ENCODE results near the genes TRPM4 and RPS11.

DNA sequence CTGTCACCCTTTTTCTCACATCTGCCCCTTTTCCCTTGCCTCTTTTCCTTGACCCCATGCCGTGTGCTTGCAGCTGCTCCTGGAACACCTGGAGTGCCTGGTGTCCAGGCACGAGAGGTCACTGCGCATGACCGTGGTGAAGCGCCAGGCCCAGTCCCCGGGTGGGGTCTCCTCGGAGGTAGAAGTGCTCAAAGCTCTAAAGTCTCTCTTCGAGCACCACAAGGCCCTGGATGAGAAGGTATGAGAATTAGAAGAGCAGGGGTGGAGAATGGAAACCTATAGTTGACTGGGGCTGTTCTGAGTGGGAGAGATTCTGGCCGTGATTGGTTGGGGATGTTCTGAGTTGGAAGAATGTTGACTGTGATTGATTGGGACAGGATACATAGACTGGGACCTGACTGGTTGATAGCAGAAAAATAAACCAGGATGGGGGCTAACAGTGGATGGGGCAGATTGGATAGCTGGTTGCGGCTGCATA lies 9.5 kb downstream of the PPFIA3 start:
- RRBS = no CpG with 5 or more reads among the region's 10 CpGs

DNA sequence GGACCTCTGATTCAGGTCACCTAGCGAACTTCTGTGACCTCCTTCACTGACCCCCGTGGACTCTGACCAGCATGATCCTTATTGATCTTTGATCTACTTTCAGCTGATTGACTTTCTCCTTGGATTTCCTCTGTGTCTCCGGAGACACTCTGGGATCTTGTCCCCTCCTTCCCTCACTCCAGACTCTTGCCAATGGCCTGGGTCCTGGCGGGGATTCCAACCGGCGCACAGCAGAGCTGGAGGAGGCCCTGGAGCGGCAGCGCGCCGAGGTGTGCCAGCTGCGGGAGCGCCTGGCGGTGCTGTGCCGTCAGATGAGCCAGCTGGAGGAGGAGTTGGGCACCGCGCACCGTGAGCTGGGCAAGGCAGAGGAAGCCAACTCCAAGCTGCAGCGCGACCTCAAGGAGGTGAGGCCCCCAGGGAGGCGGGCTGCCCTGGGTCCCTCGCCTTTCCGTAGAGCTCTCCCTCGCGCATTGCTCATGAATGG lies 10.9 kb downstream of the PPFIA3 start:
- RRBS = 37% methylated on average over 3 of the region's 24 CpGs

GRCh38 chr19:49157320-49158065 lies at the start of gene TRPM4:
TRPM4 (plus strand) TSS chr19:49157792.
- RRBS = 2% methylated on average over 6 of the region's 36 CpGs

DNA sequence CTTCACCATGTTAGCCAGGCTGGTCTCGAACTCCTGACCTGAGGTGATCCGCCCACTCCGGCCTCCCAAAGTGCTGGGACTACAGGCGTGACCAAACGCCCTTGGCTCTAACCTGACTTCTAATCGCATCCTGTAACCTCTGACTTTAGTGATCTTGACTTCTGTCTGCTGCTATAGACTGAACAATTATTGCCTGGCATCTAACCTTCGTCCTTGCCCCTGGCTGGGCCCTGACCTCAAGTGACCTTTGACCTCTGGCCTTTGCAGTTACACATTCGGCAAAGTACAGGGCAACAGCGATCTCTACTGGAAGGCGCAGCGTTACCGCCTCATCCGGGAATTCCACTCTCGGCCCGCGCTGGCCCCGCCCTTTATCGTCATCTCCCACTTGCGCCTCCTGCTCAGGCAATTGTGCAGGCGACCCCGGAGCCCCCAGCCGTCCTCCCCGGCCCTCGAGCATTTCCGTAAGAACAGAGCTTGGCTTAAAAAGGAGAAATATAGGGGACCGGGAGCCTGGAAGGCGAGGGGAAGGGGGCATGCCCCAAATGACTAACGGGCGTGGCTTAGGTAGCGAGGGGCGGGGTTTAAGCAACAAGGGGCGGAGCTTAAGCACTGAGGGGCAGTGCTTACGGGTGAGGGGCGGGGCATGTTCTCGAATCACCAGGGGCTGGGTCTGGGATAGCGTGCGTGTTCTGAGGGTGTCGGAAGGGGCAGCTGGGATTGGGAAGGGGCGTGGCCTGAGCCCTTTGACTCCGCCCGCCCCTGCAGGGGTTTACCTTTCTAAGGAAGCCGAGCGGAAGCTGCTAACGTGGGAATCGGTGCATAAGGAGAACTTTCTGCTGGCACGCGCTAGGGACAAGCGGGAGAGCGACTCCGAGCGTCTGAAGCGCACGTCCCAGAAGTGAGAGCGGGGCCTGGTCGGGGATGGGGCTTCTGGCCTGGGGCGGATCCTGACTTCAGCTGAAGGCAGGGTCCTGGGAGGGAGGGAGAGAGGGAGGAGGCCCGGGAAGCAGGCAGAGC lies 52.7 kb downstream of the TRPM4 start:
- RRBS = 42% methylated on average over 10 of the region's 57 CpGs

- RRBS = no CpG with 5 or more reads among the region's 4 CpGs
These were observed 34.1 kb downstream of the SLC6A16 start for GRCh38 chr19:49290658-49291539.

DNA sequence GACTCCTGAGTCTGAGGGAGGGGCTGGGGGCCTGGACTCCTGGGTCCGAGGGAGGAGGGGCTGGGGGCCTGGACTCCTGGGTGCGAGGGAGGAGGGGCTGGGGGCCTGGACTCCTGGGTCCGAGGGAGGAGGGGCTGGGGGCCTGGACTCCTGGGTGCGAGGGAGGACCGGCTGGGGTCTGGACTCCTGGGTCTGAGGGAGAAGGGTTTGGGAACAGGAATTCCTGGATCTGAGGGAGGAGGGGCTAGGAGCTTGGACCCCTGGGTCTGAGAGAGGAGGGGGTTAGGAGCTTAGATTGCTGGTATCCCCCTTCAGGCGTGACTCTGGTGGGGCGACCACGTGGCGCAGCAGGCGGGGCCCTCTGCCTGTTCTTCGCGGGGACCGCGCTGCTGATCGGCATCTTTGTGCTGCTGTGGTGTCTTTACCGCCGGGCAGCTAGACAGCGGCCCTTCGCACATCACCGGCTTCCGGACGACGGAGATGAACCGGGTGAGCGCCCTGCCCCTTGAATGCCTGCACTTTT lies 2.5 kb downstream of the GFY start:
- RRBS = 1% methylated on average over 2 of the region's 25 CpGs

DNA sequence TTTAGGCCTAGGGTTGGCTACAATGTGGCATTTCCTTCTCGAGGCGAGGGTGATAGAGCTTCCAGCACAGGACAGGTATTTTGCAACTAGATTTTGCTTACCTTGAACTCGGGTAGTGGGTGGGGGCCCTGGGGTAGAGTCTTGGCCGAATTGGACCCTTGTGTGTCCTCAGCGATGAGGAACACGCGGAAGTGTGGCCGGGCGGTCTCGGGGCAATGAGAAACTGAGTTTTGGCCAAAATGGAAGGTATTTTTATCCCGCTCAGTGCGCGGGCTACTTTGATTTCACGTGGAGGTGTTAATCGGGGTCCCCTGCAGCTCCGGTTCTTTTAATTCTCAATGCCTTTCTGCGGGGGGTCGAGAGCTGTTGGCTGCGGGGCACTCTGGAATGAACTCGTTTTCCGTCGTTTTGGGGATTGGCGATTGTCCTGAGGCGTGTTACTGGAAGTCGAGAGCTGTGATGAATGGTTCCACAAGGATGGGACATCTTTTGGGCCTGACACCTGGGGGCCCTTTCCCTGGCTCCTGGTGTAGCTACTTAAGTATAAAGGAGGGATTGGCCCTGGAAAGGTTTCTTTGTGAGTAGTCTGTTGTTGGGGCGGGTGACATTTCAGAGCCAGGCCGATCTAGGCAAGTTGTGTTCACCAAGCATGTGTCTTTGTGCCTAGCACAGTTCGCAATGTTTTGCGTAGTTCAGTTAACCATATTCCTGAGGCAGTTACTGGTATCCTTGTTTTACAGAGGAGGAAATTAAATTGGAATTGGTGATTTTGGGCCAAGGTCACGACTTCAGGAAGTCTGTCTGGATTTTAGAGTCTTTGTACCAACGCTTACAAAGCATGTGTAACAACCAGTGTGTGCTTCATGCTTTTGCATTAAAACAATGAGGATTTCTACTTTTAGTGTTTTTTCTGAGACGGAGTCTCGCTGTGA lies 670 bp downstream of the RPL13A start:
- RRBS = 0% methylated on average over 6 of the region's 33 CpGs

- RRBS = no CpG with 5 or more reads among the region's 16 CpGs
These were observed 2.2 kb downstream of the RPL13A start for GRCh38 chr19:49489438-49490130.

DNA sequence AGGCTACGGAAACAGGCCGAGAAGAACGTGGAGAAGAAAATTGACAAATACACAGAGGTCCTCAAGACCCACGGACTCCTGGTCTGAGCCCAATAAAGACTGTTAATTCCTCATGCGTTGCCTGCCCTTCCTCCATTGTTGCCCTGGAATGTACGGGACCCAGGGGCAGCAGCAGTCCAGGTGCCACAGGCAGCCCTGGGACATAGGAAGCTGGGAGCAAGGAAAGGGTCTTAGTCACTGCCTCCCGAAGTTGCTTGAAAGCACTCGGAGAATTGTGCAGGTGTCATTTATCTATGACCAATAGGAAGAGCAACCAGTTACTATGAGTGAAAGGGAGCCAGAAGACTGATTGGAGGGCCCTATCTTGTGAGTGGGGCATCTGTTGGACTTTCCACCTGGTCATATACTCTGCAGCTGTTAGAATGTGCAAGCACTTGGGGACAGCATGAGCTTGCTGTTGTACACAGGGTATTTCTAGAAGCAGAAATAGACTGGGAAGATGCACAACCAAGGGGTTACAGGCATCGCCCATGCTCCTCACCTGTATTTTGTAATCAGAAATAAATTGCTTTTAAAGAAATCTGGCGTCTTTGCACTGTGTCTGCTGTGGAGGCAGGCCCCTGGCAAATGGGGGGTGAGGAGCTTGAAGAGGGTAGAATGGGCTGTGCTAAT lies 4.4 kb upstream of the RPS11 start:
- RRBS = no CpG with 5 or more reads among the region's 10 CpGs

DNA sequence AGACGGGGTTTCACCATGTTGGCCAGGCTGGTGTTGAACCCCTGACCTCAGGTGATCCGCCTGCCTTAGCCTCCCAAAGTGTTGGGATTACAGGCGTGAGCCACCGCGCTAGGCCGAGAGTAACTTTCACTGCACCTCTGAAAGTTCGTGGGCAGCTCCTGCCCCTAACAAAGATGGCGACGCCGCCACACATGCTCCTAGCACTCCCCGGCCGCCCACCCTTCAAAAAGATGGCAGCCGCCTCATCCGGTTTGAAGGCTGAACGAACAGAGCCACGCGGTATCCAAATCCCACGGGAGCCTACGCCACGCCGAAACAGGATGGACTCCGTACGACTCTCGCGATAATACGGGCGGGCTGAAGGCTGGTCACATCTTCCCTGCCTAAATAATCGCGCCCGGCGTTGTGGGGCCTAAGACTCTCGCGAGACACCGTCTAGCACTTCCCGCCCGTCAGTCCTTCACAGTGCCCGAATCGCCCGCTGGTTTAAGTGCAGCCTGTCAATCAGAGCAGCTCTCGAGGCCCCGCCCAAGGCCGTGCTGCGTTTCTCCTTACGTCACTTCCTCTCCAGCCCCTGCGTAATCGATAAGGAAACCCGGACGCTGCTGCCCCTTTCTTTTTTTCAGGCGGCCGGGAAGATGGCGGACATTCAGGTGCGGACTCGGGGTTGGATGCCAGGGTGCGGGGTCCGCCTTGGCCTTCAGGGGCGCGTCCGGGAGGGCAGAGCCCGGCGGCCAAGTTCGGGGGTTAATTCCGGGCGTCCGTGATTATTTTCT lies at the start of gene RPS11:
TSS of gene RPS11 (plus strand) at position 616 of the 776 bp plus-strand sequence.
- RRBS = 1% methylated on average over 12 of the region's 64 CpGs

DNA sequence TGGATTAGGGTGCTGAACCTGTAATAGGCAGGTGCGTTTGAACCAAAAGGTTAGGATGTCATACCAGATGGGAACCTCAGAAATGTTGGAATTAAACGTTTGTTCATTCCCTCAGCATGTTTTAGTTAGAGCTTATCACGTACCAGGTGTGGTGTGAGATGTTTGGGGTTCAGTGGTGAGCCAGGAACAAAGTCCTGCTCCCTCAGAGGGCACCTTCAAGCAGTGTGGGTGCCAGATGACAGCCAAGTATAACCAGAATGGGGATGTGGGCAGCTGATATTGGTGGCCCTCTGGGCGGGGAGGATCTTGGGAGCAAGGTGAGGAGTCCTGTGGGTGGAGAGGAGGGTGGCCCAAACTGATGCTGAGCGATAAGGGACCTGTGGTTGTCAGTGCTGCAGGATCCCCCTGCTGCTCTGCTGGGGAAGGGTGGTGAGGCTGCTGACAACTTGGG lies 2.6 kb downstream of the RPS11 start:
- RRBS = no CpG with 5 or more reads among the region's 5 CpGs

DNA sequence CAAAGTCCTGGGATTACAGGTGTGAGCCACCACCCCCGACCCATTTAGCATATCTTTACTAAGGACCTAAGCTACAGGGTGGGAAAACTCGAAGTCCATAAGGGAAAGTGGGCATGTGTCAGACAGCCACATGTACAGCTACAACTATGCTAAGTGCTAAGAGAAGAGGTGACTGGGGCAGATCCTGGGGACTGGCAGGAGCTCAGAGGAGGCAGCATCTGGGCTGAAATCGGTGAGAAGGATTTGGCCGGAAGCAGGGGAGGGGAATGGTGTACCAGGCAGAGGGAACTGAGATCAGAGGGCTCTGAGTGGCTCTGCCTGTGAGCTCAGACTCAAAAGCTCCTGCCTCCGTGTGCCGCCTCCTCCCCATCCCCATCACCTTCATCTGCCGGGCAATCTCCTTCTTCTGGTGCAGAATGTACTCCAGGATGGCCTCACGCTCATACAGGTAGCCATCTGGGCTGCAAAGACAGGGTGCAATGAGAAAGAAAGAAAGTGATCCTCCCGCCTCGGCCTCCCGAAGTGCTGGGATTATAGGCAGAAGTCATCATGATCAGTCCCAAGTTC lies 21.8 kb downstream of the NOSIP start:
- RRBS = 13% methylated on average over 1 of the region's 11 CpGs

DNA sequence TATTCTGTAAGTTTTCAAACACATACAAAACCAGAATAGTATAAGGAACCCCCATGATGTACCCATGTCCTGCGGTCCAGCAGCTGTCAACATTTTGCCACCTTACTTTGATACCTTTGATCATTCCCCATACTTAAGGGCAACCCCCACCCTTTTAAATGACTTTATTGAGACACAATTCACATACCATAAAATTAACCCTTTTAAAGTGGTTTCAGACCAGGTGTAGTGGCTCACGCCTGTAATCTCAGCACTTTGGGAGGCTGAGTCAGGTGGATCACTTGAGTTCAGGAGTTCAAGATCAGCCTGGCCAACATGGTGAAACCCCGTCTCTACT lies 19.0 kb downstream of the NOSIP start:
- RRBS = no CpG with 5 or more reads among the region's 3 CpGs

DNA sequence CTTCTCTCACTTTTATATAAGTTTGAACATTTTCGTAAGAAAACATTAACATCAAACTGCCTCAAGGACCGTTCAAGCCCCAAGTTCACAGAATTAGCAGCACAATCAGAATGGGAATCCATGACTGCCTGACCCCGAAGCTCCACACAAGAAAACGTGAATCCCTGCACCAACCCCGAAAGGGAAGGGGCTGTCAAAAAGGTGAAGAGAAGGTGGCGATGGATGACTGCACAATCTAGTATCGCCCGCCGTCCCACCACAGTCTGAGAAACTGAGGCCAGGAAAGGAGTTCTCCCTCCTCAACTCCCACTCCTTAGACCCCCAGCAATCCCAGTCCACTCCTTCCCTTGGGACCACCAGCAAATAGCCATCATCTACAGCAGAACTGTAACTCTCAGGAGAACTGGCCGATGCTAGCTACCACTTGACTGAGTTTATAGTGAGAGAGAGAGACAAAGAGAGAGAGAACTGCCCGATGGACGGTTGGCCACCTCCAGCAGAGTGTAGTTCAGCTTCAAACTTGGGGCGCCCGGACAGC lies 438 bp downstream of the NOSIP start:
- RRBS = no CpG with 5 or more reads among the region's 14 CpGs

DNA sequence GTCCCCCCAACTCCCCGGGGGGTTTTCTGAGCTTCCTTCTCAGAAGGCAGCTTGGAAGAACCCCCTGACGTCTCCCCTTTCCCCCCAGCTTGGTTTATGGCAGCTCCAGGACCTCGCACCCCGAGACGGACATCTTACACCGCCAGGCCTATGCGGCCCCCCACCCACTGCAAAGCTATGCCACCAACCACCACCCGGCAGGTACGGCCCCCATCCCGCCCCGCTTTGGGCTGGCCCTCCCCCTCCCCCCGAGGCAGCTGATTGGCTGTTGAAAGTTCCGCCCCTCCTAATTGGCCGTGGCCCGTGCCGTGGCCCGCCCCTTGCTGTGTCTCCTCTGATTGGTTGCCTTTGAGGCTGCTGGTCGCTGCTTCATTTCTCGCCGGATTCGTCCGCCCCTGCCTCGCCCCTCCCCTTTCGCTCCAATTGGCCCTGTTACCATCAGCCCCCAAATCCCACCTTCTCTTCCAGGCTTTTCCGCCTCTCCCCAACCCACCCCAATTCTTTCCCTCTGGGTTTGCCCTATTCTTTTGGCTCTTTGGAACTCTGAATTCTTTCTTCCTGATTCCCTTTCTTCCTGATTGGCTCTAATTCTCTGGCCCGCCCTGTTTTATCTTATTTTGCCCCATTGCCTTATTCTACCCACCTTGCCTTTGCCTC lies 2.4 kb downstream of the PRR12 start:
- RRBS = no CpG with 5 or more reads among the region's 26 CpGs

- RRBS = 90% methylated on average over 8 of the region's 49 CpGs
These were observed 4.9 kb downstream of the PRR12 start for GRCh38 chr19:49595515-49596681.

GRCh38 chr19:49627719-49628162 lies 12.2 kb downstream of the RRAS start:
- RRBS = no CpG with 5 or more reads among the region's 6 CpGs

GRCh38 chr19:49678271-49678867 lies 1.3 kb downstream of the PRMT1 start:
- RRBS = no CpG with 5 or more reads among the region's 10 CpGs

GRCh38 chr19:49685661-49686153 lies 3.7 kb upstream of the ADM5 start:
- RRBS = no CpG with 5 or more reads among the region's 14 CpGs

DNA sequence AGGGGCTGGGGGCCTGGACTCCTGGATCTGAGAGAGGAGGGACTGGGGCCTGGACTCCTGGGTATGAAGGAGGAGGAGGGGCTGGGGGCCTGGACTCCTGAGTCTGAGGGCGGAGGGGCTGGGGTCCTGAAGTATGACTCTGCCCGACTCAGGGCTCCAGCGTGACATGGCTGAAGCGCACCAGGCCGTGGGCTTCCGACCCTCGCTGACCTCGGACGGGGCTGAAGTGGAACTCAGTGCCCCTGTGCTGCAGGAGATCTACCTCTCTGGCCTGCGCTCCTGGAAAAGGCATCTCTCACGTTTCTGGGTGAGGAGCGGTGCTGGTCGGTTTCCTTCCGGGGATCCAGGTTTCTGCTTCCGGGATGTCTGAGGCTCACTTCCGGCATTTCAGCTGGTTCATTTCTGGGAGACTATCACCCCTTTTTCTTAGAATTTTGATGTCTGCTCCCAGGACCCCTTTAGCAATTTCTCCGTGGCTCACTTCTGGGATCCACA lies 1.2 kb downstream of the CPT1C start:
- RRBS = no CpG with 5 or more reads among the region's 17 CpGs

All from hTERT-HM (cell line).